ENCODE measurements around the gene DOCK8.

DNA sequence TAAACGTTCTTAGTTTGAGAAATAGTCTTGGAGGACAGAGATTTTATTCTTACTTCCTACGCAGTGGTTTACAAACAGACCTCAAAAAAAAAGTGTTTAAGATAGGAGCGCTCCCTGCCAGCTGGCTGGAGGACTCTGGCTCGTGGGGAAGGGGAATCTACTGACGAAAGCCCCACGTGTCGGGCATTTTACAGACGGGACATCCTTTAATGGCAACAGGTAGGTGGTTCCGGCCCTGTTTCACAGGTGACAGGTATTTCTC, 710 bp downstream of the ZNG1A start:
- PRO-cap: no peak

DNA sequence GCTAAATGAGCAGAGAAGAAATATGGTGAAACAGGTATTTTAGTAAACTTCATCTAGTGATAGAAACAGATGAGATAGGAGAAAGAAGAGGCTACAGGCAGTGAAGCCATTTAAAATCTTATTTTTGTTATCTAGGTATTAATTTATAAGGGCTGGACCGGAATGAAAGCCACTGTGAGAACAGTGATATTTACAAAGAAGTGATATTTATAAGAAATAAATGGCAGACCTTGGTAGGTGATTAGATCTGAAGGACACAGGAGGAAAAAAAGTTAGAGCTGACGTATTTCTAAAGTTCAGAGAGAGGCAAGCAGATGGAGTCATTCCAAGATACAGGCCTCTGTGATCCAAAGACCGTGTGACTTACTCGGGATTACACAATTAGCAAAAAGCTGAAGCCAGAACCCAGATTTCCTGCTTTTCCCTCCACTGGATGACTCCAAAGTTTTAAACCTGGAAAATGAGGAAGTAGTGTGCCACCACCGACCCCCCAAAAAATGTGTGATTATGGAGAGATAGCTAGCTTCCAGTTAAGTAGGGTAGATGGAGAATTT, 3.2 kb upstream of the DOCK8 start:
- PRO-cap: no peak

GRCh38 chr9:214316-215511, at the start of gene DOCK8:
TSS of gene DOCK8 (plus strand) at chr9:214865.
- PRO-cap: unidirectional peak, plus-strand start at chr9:214600; bidirectional peak, plus-strand start at chr9:214868, minus-strand start at chr9:214801

GRCh38 chr9:219721-220177, 5.1 kb downstream of the DOCK8 start:
- PRO-cap: no peak

- PRO-cap: unidirectional peak, minus-strand start at chr9:279841
These were observed 65.0 kb downstream of the DOCK8 start for GRCh38 chr9:279648-280052.

DNA sequence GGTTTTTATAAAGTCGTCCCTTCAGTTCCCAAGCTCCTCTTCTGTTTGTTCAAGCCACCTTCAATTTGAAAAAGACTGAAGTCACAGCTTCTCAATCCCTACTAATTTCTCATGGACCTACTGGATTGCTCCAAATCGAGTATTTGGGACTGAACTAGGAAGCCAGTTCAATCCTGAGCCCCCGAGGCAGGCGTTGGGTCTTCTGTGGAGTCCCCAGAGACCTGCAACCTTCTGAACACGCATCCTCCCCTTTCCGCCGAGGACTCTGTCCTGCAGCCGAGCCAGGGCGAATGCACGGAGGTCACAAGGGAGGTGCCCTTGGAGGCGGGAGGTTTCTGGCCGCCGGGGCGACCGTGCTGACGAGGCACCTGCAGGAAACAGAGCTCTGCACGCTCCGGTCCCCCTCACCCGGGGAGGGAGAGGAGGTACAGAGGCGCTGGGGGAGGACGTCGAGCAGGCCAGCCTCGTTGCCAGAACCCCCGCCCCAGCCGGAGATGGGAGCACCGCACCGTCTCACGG, 737 bp upstream of the KANK1 start:
- PRO-cap: unidirectional peak, plus-strand start at position 430 of the sequence

DNA sequence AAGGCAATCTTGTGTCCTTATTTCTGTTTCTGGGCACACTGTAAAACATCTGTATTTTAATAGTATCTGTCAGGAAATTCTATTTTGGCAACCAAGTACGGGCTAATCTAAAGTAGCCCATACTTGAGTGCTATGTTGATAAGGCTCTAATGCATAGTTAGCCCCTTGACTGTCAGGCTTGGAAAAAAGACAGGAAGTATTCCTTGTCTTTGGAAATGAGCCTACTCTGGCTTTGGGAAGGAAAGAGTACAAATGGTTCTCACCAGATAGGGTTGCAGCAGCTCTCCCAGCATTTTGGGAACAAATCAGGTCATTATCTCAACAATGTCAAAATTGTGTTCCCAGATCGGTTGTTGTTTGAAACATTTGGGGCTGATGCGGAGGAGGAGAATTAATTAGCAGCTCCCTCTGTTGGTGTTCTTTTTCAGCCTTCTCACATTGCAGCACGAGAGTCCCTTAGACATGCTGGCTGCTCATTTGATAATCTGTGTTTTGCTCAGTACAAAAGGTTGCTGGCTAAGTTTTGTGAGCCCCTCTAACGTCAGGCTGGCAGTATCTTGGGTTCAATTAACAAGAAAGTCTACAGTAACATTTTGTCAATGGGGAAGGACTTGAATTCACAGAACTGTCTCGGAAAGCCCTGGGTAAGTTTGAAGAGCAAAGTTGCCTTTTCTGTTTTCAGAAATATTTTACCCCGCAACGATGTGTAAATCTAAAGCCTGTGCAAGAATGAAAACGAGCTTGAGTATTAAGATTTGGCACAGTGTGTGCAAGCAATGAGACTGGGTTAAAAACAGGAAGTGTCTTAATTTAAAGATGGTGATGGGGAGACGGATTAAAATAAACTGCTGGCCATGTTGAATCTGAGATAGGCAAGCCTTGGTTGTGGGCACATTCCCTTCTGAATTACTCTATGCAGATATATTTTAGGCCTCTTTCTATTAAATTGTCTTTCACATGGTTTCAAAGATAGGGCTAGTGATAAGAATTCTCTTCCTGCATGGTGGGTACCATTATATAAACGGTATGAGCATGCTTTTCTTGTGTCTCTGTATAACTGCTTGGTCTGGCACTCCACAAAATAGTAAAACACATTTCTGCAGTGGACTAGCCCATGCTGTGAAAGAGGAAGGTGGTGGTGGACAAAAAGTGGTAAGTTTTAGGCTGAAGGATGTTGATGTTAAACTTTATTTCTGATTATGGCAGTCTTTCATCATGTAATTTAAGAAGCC, 42.6 kb downstream of the KANK1 start:
- PRO-cap: no peak

DNA sequence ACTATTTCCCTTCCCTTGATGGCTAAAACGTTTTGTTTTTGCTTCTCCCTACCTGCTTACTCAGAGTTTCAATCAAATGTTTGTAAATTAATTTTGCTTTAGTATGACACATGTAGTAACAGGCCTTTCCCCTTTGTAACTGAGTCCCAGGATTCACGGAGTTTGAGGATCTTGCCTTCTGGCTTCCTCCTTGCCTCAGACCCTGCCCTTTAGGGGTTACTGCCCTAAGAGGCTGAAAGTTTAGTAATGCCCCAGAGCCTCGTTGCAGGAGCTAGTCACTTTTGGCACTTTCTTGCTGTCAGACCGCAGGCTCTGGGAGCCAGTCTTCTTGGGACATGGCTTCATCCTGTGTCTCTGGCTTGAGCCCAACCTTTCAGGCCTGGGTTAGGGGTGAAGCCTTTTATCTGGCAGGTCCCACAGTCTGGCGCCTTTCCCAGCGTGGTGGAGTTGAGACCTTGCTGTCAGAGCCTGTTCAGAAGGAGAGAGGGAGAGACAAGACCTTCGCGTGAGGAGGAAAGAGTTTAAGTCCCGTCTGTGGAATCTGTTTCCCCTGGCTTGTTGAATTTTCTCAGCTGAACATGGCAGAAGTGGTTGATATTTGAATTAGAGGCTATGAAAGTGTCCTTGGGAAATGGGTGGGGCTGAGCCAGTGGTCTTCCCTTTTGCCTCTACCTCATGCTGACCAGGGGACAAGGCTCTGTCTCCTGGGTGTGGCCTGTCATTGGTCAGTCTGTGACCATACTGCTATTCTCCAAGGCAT, 151.5 kb downstream of the KANK1 start:
- PRO-cap: no peak

DNA sequence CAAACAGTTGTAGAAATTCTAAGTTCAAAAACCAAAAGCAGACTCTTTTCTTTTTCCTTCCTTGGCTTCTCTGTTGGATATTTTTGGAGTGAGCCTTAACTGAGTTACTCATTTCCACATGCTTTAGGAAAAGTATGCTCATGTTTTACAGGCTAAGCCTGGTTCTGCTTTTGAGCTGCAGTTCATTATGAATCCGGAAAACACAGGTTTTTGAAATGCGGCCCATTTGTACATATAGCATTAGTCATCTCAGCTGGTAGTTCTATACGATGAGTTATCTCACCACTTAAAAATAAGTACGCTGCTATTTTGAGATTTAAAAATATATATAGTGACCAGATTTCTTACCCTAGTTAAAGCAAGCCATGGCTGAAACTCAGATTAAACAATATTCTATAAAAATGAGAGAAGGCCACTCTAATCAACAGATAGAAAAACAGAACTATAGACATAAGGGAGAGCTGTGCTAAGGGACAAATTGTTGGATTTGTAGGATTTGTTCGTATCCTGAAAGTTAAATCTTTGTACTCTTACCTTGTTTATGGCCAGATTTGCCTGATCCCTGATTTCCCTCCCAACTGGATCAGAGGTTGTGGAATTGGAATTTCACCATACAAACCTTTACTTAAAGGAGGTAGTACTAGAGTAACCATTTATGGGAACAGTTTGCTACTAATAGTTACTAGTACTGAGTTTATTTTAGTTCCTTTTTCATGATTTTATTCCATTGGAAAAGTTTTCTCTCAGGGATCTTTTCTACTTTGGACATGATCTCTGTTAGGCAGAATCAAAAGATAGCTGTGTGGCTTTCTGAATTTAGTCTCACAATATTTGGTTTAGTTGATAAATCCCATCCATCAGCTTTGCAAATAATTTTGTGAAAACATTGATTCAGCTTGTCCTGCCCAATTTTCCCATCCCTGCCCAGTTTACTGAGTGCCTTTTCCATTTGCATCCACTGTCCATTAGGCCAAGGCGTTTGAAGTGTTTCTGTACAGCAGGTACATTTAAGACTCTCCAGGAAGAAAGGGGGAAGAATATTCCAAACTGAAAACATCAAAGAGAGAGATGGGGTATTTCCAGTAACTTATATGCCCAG, 156.2 kb upstream of the DMRT1 start:
- PRO-cap: no peak

GRCh38 chr9:698098-698725, 143.3 kb upstream of the DMRT1 start:
- PRO-cap: no peak

DNA sequence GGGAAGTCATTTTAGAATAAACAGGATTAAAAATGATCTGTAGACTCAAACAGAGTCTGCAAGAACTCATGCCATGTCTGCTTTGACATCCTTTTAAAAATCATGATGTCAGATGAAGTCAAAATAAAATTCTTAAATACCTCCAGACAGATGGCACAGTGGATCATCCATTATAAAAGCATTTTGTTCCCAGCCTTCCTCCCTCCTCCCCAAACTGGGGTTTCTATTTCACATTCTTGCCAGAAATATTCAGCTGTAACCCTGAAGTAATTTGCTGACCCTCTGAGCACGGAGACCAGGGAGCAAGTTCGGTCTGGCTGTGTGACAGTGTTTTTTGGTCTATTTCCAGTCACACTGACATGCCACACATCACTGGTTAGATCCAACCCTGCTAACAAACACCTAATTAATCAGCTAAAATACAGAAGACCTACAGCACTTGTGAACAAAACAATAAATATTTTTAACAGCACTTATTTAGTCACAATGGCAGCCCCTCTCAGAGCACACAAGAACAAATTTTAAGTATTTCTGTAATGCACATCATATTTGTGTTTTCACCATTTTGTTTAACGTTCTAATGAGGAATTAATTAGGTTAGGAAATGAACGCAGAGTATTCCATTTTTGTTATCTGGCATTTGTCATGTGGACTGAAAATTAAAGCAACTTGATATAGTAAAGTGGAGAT, 126.1 kb upstream of the DMRT1 start:
- PRO-cap: no peak

- PRO-cap: no peak
These were observed 89.5 kb upstream of the DMRT1 start for GRCh38 chr9:752088-752376.

DNA sequence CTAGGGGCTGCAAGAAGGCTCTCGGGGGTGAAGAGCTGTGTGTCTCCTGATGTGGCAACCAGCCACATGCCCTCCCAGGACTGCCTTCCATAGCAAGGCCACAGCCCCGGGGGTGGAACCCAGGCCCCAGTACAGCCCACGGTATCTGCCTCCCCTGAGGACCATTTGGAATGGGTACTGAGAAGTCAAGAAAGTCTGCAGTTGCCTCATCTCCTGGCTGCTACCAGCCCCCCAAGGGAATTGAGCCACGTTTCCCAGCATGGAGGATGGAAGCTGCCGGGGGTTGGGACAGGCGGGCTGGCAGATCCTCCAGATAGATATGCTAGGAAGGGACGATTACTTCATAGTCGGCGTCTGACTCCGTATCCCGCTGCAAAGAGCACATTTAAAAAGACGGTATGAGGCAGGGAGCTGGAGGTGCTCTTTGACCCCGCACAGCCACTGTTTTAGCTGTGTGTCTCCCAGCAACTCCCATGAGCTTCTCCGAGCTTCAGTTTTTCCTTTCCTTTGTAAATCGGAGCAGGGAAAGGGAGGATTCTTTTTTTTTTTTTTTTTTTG, 5.5 kb upstream of the DMRT2 start:
- PRO-cap: no peak

- PRO-cap: no peak
These were observed 150.8 kb downstream of the DMRT2 start for GRCh38 chr9:1200879-1201389.

- PRO-cap: no peak
These were observed 45.5 kb downstream of the SMARCA2 start for GRCh38 chr9:2060567-2061069.

GRCh38 chr9:2124479-2125149, 109.5 kb downstream of the SMARCA2 start:
- PRO-cap: no peak

DNA sequence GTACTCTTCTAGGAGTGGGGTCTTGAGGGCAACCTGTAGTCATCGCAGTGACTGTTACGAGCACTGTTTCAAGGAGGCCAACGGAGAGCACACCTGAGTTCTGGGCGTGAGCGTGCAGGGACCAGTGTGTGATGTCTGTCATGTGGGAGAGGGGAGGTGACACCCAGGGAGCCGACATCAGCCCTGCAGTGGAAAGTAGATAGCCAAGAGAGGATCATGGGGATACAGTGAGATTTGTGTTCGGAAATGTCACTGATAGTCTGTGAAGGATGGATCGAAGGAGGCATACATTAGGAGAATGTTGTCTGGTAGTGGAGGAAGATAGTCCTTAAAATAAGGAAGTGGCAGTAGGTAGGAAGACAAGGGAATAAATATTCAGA, 157.5 kb downstream of the SMARCA2 start:
- PRO-cap: no peak

DNA sequence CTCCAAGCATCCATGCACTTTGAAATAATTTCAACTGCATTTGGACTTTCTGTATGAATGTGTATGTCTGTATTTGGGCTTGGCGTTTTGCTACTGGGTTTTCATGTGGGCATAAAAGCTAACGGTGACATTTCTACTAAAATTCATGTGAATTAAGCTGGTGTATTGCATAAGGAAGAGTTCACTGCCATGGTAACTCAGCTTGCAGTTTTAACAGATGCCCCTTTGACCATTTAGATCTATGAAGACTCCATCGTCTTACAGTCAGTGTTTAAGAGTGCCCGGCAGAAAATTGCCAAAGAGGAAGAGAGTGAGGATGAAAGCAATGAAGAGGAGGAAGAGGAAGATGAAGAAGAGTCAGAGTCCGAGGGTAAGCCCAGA, 170.7 kb downstream of the SMARCA2 start:
- PRO-cap: no peak

DNA sequence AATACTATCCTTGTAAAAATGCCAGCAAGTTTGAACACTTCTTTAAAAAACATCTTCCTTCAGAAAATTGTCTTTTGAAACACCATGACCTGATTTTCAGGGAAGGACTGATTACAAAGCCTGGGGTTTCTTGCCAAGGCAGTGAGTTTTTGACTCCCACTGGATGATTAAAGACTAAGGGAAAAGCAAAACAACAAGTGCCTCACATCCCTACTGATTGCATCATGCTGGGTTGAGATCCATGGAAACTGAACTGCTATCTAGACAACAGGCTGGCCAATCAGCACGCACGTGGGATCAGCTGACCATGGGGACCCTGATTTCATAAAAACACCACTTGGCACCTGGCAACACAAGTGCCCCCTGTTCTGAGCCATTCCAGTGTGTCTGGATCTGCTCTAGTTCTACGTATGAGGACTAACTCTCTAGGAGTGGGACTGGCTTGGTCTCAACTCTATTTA, 212.3 kb downstream of the SMARCA2 start:
- PRO-cap: no peak

GRCh38 chr9:2291973-2293111, 277.2 kb downstream of the SMARCA2 start:
- PRO-cap: no peak